ENCODE measurements around a stretch of chr19.

DNA sequence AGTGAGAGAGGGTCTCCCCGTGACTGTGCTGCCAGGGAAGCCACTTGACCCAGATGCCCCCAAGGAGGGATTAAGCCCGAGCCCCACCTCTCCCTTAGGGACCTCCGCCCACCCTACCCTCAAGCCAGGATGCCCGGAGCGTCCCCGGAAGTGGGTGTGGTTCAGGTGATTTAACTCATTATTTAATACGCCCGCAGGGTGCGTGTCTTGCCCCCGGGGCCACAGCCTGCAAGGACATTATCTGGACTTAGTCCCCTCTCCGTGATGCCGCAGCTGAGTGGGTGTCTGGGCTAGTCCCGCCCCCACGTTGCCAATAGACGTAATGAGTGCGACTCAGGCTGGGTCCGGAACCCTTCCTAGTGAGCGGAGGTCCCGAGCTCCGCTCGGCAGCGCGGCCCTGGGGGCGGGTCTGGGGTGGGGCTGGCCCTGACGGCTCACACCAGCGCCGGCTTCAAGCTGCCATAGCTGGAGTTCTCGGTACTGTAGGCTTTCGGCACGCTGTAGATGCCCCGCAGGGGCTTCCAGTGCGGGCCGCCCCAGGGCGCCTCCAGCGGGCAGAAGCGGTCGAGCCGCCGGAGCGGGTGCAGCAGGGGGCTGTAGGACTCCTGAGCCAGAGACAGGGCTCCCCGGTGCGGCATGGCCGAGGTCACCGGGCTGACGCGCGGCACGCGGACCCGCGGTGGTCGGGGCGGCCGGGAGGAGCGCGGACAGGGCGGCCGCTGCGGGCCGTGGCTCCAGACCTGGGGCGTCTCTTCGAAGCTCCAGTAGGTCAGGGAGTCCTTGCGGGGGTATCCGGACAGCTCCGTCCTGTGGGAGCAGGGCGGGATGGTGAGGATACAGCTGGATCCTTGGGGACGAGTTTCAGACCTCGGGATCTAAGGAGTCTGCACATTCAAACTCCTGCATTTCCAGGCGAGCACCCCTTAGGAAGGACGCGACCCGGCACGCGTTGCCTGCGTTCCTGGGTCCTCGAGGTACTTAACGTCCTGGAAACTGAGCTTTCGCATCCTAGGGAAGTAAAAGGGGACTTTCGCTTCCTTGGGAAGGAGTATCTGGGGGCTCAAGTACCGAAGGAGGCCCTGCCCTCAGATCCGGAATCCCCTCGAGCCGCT lies 999 bp upstream of the LHB start:
- PRO-cap, 3 experiments: no peak in any of the 3 experiments
- RAMPAGE, long total RNA, 2 experiments: no peak in any of the 2 experiments
- RRBS: 2% methylated on average over 31 of the region's 83 CpGs

DNA sequence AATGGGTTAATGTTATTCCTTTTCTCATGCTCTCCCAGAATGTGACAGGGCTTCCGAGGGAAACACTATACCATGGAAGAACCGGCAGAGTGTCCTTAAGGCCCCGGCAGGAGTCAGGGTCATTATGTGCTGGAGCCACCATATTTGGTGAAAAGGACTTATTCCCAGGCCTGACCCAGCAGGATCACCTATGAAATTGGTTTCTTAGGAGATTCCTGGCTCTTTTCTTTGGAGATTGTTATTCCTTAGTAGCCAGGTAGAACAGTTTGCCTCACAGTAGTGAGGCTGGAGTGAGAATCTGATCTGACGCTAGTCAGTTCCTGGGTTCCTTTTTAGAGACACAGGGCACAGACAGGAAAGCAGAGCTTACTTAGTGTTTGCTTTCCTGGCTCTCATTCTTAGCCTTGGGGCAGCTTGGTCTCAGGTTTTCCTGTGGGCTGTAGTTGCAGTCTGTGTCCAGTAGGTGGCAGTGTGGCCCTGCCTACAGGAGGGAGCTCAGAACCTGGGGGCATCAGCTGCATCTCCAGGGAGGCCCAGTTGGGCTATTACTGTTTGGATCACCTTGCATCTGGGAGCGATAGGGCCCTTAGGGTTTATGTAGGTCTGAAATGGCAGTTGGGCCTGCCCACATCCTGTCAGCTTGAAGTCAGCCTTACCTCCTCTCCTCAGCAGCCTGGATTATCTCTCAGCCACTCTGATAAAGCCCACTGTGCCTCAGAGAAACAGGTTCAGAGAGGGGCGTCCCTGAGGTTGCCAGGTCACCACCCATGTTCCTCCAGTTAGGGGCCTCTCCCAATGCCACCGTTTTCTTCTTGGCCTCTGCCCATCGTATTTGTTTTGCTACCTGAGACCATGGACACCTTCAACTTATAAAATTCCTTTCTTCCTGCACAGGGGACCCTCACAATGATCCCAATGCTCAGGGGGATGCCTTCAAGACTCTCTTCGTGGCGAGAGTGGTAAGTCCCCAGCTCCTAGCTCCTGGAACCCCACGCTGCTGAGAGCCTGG lies 12.6 kb downstream of the SNRNP70 start:
- PRO-cap, 3 experiments: no peak in any of the 3 experiments
- RAMPAGE, long total RNA, 2 experiments: no peak in any of the 2 experiments
- RRBS: no CpG with 5 or more reads among the region's 11 CpGs

DNA sequence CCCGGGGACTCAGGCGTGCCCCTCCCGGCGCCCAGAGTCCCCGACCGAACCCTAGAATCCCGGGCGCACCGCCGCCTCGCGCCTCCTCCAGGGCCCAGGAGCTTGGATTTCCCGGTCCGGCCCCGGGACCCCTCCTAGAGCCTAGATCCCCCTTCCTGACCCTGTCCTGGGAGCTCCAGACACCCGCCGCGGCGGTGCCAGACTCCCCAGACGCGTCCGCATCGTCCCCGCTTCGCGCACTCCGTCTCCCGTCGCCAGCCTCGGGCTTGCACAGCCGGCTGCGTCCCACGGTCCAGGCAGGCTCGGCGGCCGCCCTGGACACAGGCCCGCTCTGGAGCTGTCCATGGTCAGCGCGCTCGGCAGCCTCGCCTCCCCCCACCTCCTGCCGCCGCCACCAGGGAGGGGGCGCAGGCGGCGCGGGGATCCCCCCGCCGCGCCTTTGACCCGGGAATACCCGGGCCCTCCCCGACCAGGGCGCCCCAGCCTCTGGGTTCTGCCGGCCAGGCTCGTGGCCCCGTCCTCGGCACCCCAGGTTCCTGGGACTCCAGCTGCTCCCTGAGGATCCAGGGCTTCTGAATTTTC lies 603 bp downstream of the PPFIA3 start:
- PRO-cap, 3 experiments: peak in 1 of 3 experiments; most common minus-strand start position 240 of the sequence (in 1)
- RAMPAGE, long total RNA, 2 experiments: no peak in any of the 2 experiments
- RRBS: 3% methylated on average over 15 of the region's 58 CpGs

DNA sequence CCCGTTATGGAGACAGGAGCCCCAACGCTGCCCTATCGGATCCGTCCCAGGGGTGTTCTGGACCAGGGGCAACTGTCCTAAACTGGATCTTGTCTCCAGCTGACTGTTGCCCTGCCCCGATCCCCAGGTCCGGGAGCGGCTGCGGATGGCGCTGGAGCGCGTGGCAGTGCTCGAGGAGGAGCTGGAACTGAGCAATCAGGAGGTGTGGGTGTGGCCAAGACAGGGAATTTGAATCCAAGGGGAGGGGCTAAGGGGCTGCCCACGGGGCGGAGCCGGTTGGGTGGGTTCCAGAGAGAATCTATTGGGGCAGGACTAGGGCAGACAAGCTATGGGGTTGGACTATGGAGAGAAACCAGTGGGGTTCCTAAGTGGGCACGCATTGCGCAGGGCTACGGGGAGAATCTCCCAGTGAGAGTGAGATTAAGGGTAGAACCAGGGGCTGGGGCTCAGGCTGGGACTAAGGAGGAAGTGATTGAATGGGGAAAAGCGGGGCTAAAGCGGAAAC lies 10.0 kb downstream of the PPFIA3 start:
- PRO-cap, 3 experiments: no peak in any of the 3 experiments
- RAMPAGE, long total RNA, 2 experiments: no peak in any of the 2 experiments
- RRBS: no CpG with 5 or more reads among the region's 20 CpGs

- PRO-cap, 3 experiments: peak in 3 of 3 experiments; most common minus-strand start chr19:49151016 (in 3)
- RAMPAGE, long total RNA, 2 experiments: no peak in any of the 2 experiments
- RRBS: 0% methylated on average over 1 of the region's 36 CpGs
Observed at GRCh38 chr19:49150862-49151502, 4.2 kb downstream of the HRC start.

- PRO-cap, 3 experiments: peak in 1 of 3 experiments; most common minus-strand start chr19:49200397 (in 1)
- RAMPAGE, long total RNA, 2 experiments: no peak in any of the 2 experiments
- RRBS: no CpG with 5 or more reads among the region's 27 CpGs
Observed at GRCh38 chr19:49200316-49200919, 42.8 kb downstream of the TRPM4 start.

DNA sequence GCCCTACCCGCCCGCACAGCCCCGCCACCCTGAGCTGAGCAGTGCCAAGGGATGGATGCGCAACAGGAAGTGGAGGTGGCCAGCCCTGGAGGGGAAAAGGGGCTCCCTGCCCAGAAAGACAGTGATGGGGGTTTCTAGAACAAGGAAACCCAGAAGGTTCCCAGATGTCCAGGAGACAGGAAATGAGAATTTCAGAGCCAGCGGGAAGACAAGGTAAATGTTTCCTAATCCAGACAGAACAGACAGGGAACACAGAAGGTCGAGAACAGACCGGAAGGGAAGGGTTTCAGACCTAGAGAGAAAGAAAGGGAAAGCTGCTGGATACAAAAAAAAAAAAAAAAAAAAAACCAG lies 6.2 kb downstream of the TEAD2 start:
- PRO-cap, 3 experiments: no peak in any of the 3 experiments
- RAMPAGE, long total RNA, 2 experiments: no peak in any of the 2 experiments
- RRBS: no CpG with 5 or more reads among the region's 7 CpGs

GRCh38 chr19:49399842-49400407 lies 11.9 kb downstream of the KASH5 start:
- PRO-cap, 3 experiments: no peak in any of the 3 experiments
- RAMPAGE, long total RNA, 2 experiments: no peak in any of the 2 experiments
- RRBS: no CpG with 5 or more reads among the region's 7 CpGs

DNA sequence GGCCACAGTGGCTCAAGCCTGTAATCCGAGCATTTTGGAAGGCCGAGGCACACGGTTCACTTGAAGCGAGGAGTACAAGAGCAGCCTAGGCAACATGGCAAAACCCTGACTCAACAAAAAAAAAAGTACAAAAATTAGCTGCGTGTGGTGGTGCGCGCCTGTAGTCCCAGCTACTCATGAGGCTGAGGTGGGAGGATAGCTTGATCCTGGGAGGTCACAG lies 1.7 kb downstream of the RPL13A start:
- PRO-cap, 3 experiments: no peak in any of the 3 experiments
- RAMPAGE, long total RNA, 2 experiments: no peak in any of the 2 experiments
- RRBS: no CpG with 5 or more reads among the region's 7 CpGs

DNA sequence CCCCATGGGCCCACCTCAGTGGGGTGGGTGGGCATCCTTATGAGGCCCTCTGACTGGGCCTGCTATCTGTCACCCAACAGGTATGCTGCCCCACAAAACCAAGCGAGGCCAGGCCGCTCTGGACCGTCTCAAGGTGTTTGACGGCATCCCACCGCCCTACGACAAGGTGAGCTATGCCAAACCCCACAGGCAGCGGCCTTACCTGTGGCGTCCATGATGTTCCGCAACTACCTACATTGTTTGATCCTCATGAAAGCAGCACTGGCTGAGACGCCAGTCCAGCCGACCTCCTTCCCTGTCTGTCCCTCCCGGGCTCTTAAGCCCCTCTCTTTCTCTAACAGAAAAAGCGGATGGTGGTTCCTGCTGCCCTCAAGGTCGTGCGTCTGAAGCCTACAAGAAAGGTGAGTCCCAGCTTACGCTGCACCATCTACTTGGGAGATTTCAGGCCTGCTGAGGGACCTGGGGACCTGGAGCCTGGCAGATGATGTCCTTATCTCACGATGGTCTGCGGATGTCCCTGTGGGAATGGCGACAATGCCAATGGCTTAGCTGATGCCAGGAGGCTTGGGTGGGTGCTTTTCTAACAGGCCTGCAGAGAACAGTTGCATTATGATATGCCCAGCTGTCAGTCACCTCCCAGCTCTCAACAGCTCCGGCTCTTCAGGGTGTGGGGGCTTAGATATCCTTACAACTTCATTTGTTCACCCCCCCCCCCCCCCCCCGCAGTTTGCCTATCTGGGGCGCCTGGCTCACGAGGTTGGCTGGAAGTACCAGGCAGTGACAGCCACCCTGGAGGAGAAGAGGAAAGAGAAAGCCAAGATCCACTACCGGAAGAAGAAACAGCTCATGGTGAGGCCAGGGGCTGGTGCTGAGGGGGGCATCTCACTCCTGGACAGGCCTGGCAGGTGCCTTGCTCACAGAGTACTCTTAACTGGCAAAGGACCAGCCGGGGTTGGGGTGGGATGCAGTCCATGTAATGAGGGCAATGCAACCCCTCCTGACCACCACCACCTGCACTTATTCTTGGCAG lies 3.6 kb downstream of the RPL13A start:
- PRO-cap, 3 experiments: no peak in any of the 3 experiments
- RAMPAGE, long total RNA, 2 experiments: start-site peak on the plus strand in 2 of 2 experiments, centred at positions 122 to 125 of the sequence, 823 to 1,106 reads per replicate
- RRBS: 88% methylated on average over 2 of the region's 25 CpGs

- PRO-cap, 3 experiments: peak in 3 of 3 experiments; most common plus-strand start chr19:49593611 (in 2); most common minus-strand start chr19:49593465 (in 3)
- RAMPAGE, long total RNA, 2 experiments: start-site peak on the plus strand in 1 of 2 experiments, at chr19:49593431-49593755 at its widest, 12 reads per replicate
- RRBS: no CpG with 5 or more reads among the region's 26 CpGs
Observed at GRCh38 chr19:49593239-49593895, 2.4 kb downstream of the PRR12 start.

GRCh38 chr19:49629298-49629792 lies 10.6 kb downstream of the RRAS start:
- PRO-cap, 3 experiments: no peak in any of the 3 experiments
- RAMPAGE, long total RNA, 2 experiments: no peak in any of the 2 experiments
- RRBS: no CpG with 5 or more reads among the region's 6 CpGs

- PRO-cap, 3 experiments: no peak in any of the 3 experiments
- RAMPAGE, long total RNA, 2 experiments: no peak in any of the 2 experiments
- RRBS: 97% methylated on average over 4 of the region's 27 CpGs
Observed at GRCh38 chr19:49631202-49632197, 8.4 kb downstream of the RRAS start.

GRCh38 chr19:49641044-49641513 lies 930 bp upstream of the SCAF1 start:
- PRO-cap, 3 experiments: no peak in any of the 3 experiments
- RAMPAGE, long total RNA, 2 experiments: no peak in any of the 2 experiments
- RRBS: no CpG with 5 or more reads among the region's 21 CpGs

DNA sequence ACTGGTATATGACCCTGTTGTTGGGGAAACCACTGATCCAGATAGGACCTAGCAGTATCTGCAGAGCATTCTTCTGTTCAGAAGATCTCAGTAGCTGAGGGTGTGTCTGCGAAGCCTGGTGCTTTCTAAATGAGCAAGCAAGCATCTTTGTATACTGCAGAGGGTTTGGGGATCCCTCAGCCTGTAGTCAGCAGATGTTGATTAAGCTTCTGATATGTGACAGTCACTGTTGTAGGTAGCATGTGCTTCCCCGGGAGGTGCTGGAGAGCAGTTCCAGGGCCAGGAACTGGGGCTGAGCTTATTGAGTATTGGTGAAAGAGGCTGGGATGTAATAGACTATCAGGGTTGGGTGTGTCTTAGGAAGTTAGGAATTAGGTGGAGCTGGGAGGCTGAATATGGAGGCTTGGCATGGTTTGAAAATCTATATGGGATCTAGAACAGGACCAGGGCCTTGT lies 1.5 kb downstream of the SCAF1 start:
- PRO-cap, 3 experiments: no peak in any of the 3 experiments
- RAMPAGE, long total RNA, 2 experiments: no peak in any of the 2 experiments
- RRBS: no CpG with 5 or more reads among the region's 2 CpGs

- PRO-cap, 3 experiments: no peak in any of the 3 experiments
- RAMPAGE, long total RNA, 2 experiments: no peak in any of the 2 experiments
- RRBS: no CpG with 5 or more reads among the region's 12 CpGs
Observed at GRCh38 chr19:49644468-49645141, 2.6 kb downstream of the SCAF1 start.

DNA sequence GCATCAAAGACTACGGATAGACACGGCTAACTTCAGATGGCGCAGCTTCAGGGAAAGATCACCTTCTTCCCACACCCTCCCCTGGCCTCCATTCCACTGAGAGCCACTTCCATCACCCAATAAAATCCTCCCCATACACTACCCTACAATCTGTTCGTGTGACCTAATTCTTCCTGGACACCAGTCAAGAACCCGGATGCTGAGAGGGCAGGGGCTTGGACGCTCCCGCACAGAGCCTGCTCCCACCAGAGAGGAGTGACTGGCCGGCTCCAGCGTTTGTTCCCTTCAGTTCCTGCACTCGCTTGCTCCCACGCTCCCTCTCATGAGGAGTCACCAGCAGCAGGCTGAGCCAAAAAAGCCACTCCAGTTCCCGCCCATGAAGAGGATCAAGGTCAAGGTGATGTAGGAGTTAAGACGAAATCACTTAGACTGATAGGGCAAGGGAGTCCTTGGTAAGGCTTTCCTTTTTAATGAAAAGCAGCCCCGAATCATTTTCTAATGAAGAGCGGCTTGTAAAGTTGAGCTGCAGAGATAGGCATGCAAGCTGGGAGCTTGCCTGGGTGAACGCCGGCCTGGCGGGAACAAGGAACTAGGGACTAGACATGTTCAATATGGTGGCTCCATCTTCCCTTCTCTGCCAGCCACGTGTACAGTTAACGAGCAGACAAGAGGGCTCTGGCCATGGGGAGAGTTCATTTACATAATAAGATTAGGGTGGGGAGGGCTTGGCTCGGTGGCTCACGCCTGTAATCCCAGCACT lies 35.6 kb downstream of the TSKS start:
- PRO-cap, 3 experiments: peak in 3 of 3 experiments; most common plus-strand start position 275 of the sequence (in 2); most common minus-strand start position 285 of the sequence (in 2)
- RAMPAGE, long total RNA, 2 experiments: no peak in any of the 2 experiments
- RRBS: 54% methylated on average over 3 of the region's 22 CpGs

DNA sequence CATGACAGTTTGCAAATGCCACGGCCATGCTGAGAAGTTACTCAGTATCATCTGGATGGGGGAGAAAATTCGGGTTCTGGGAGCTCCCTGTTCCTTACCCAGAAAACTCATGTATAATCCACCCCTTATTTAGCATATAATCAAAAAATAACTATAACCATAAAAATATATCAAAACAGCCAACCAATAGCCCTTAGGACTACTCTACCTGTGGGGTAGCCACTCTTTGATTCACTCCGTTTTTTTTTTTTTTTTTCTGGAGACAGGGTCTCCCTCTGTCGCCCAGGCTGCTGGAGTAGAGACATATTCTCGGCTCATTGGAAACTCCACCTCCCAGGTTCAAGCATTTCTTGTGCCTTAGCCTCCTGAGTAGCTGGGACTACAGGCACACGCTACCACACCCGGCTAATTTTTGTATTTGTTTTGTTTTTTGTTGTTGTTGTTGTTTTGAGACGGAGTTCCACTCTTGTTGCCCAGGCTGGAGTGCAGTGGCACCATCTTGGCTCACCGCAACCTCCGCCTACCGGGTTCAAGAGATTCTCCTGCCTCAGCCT lies 34.5 kb downstream of the TSKS start:
- PRO-cap, 3 experiments: peak in 1 of 3 experiments; most common minus-strand start position 251 of the sequence (in 1)
- RAMPAGE, long total RNA, 2 experiments: no peak in any of the 2 experiments
- RRBS: 100% methylated on average over 1 of the region's 11 CpGs

DNA sequence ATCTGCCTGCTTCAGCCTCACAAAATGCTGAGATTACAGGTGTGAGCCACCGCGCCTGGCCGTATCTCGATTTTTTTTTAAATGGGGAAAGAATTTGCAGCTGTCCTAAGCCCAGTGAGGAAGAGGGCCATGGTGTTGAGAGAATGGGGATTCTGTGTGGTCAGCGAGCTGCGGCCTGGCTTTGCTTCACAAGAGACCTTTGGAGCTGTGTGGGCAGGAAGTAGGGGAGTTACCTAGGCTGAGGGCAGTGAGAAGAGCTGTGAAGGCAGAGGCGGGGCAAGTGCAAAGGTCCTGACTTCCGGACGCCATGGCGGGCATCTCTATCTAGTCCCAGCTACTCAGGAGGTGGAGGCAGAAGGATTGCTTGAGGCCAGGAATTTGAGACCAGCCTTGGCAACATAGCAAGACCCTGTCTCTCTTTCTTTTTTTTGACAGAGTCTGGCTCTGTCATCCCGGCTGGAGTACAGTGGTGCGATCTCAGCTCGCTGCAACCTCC lies 4.9 kb downstream of the AP2A1 start:
- PRO-cap, 3 experiments: no peak in any of the 3 experiments
- RAMPAGE, long total RNA, 2 experiments: no peak in any of the 2 experiments
- RRBS: no CpG with 5 or more reads among the region's 13 CpGs

- PRO-cap, 3 experiments: no peak in any of the 3 experiments
- RAMPAGE, long total RNA, 2 experiments: no peak in any of the 2 experiments
- RRBS: 52% methylated on average over 2 of the region's 13 CpGs
Observed at GRCh38 chr19:49803427-49804018, 9.6 kb downstream of the FUZ start.

All from testis (tissue), 5 donors.